Measurements from ENCODE around the genes IFIT5 and ANKRD1.

GRCh38 chr10:88968220-88968856 lies 15.8 kb upstream of the ACTA2 start:
- PRO-cap, 3 experiments, result peak in 2 of 3 experiments; most common plus-strand start chr10:88968773 (in 1); most common minus-strand start chr10:88968631 (in 2)

- PRO-cap, 3 experiments, result no peak in any of the 3 experiments
These were observed 10.4 kb upstream of the FAS start for GRCh38 chr10:88980169-88980674.

DNA sequence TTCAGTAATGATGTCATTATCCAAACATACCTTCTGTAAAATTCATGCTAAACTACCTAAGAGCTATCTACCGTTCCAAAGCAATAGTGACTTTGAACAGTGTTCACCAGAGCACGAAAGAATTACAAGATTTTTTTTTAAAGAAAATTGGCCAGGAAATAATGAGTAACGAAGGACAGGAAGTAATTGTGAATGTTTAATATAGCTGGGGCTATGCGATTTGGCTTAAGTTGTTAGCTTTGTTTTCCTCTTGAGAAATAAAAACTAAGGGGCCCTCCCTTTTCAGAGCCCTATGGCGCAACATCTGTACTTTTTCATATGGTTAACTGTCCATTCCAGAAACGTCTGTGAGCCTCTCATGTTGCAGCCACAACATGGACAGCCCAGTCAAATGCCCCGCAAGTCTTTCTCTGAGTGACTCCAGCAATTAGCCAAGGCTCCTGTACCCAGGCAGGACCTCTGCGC lies 699 bp upstream of the FAS start:
- PRO-cap, 3 experiments, result peak in 3 of 3 experiments; most common plus-strand start position 417 of the sequence (in 3); most common minus-strand start position 222 of the sequence (in 1)

DNA sequence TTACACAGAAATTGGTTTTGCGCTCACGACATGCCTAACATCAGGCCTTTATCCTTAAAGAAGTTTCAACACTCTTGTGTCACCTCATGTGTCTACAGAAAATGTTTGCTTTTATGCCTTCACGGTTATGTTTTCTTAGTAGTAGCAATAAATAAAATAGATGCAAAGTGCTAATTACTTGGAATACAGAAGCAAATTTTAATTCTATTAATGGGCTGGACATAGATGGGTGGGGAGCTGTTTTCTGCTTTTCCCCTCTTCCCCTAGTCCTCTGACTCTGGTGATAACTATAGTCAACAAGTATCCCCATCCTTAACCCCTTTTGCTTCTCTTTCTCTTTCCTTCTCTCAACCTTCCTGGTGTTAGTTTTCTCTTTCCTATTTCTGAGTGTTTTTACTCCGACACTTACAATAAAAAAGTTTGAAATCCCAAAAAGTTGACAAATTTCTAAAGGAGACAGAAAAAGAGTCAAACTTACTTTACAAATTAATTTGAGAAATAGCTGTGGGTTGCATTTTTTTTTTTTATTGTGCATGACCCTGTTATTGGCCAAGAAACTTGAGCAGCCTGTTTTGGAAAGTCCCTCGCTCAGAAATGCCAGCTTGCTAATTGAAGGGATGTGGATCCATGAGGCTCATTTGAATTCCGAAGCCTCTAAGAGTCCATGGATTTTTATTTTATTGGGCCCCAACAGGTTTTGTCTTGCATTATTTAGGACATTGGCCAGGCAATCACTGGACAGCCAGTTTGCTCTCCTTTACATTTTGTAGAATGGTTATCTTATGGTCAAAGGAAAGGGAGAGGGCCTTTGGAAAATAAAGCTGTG lies 2.4 kb downstream of the FAS start:
- PRO-cap, 3 experiments, result peak in 2 of 3 experiments; most common plus-strand start position 637 of the sequence (in 2)

DNA sequence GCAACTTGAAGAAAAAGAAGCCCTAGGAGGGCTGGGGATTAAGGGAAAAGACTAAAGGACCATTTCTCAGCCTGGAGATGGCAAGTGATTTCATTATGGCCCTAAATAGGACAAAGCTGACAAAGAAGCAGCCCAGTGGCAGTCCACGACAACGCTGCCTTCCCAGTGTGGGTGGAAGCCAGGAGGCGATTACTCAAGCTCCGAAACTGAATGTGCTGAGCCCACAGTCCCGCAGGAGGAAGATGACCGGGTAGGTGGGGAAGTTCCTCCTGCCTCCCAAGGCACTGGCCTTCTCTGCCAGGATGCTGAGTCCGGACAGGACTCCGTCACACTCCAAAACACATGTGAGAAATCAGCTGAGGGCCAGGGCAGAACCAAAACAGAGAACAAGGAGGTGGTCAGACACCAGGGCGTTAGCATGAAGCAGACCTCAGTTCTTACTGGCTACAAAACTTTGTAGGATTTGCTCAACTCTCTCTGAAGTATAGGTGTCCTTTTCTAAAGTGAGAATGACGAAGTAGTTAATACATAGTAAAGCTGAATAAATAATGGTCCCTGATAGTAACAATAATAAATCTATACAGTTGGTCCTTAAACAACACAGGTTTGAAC lies 16.1 kb downstream of the LIPA start:
- PRO-cap, 3 experiments, result peak in 1 of 3 experiments; most common plus-strand start position 401 of the sequence (in 1)

GRCh38 chr10:89284001-89284693 lies 17.7 kb upstream of the IFIT2 start:
- PRO-cap, 3 experiments, result no peak in any of the 3 experiments

GRCh38 chr10:89338884-89340257 lies 11.6 kb downstream of the IFIT3 start:
- PRO-cap, 3 experiments, result no peak in any of the 3 experiments

- PRO-cap, 3 experiments, result peak in 3 of 3 experiments; most common plus-strand start chr10:89414747 (in 3); most common minus-strand start chr10:89414519 (in 2)
These were observed at the start of gene IFIT5 for GRCh38 chr10:89413904-89414924. Gene IFIT5 (plus strand): TSS chr10:89414568.

GRCh38 chr10:90918661-90919349 lies 2.1 kb downstream of the ANKRD1 start:
- PRO-cap, 3 experiments, result no peak in any of the 3 experiments

DNA sequence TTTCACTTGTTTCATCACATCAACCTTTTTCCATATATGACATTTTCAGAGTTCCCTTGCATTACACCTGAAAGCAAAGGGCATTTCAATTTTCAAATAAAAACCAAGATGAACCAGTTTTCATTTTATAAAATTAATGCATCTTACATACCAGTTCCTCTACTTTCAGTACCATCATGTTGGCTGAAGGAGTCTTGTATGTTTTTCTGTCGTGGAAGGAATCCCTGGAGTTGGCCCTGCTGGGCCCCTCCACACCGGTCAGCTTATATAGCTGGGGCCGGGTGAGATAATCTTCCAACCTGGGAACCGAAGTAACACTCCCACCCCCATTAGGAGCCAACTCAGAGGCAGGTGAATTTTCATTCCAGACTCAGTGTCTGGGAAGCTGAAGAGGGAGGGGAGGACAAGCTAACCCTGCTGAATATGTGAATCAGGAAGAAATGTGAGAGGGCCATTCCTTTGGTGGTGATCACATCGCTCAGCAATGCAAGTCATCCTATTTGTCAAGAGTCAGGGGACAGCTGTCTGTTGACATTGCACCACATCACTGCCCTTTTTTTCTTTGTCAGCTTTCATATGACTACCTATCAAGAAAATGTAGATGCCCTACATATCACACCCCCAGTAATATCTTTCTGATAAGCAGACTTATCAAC lies at the start of gene ANKRD1:
ANKRD1 (minus strand) TSS at position 238 of the 656 bp plus-strand sequence.
- PRO-cap, 3 experiments, result no peak in any of the 3 experiments

GRCh38 chr10:91243502-91244370 lies 23.3 kb downstream of the PCGF5 start:
- PRO-cap, 3 experiments, result no peak in any of the 3 experiments

- PRO-cap, 3 experiments, result no peak in any of the 3 experiments
These were observed 69.1 kb upstream of the HECTD2 start for GRCh38 chr10:91341016-91341457.

GRCh38 chr10:91614096-91614255 lies 18.9 kb downstream of the PPP1R3C start:
- PRO-cap, 3 experiments, result no peak in any of the 3 experiments

DNA sequence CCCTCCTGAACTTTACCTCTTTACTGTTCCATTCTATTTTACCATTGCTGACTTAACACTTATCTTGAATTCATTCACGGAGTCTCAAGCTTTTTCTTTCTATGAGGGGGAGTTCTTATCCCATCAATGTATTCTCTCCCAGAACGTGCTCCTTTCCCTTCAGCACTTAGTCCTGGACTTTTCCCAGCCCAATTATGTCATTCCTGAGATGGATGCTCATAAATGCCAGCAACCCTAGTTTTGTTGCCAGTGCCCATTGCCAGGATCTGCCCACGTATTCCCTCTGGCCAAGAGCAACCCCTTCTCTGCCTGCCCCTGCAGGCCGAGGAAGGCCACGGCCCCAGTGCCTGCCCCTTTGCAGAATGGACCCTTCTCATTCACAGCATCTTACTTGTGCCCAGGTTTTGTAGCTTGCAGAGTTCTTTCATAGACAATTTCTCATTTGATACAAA lies 67.4 kb upstream of the PPP1R3C start:
- PRO-cap, 3 experiments, result no peak in any of the 3 experiments

DNA sequence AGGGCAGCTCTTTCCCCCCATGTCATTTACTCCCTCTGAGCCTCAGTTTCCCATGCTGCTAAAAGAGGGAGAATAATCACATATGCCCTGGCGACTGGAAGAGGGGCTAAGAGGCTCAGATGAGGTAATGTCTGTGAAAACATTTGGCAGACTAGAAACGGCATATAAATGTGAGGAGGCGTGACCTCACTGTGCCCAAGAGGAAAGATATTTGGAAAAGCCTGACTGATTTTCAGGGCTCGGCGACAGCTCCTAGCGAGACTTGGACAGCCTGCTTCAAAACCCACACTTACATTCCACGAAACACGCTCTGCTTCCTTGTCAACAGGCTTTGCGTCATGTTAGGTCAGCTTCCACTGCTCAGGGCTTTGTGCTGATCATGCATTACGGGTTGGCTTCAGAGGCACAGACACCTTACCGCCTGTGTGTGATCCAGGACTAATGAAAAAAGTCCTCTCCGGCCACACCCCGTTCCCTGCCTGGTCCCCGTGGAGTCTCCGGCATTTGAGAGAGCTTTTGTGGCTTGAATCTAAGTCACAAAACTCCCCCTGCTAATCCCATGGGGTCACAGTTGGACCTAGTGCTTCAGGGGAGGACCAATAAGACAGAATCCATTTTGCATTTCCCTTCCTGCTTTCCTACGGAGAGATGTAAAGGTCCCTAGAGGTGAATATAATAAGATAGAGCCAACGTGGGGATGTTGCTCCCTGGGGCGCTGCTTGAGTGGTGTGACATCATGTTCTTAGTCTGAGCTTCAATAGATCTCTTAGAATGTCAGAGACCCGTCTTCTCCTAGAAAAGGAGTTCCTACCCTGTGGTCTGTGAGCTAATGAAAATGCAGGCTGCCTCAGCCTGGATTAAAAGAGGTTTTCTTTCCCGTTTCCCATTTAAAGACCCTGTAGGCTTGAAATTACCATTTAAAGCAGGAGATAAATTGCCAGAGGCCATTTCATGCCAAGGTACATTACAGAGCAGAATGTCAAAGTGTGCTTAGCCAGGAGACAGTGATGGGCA lies 25.5 kb downstream of the FGFBP3 start:
- PRO-cap, 3 experiments, result peak in 1 of 3 experiments; most common plus-strand start position 384 of the sequence (in 1); most common minus-strand start position 291 of the sequence (in 1)

DNA sequence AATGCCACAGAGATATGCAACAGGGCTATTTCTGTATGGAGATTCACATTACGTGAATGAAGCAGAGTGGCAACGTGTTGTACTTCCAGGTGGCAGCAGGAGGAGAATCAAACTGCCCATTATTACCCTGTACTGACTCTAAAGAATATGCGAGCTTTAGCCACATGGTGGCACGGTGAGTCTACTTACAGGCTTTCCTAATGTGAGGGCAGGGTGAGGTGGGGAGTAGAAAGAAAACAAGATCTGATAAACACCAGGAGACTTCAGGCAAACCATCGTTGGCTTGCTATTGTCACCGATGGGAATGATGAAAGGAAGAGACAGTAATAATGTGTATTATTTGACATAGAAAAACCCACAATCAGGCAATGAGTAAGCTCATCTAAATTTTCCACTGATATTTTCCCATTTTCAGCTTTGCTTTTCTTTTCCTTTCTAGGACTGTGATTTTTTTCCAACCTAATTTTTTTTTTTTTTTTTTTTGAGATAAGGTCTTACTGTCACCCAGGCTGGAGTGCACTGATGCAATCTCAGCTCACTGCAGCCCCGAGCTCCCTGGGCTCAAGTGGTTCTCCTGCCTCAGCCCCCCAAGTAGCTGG lies 164.3 kb downstream of the BTAF1 start:
- PRO-cap, 3 experiments, result no peak in any of the 3 experiments

DNA sequence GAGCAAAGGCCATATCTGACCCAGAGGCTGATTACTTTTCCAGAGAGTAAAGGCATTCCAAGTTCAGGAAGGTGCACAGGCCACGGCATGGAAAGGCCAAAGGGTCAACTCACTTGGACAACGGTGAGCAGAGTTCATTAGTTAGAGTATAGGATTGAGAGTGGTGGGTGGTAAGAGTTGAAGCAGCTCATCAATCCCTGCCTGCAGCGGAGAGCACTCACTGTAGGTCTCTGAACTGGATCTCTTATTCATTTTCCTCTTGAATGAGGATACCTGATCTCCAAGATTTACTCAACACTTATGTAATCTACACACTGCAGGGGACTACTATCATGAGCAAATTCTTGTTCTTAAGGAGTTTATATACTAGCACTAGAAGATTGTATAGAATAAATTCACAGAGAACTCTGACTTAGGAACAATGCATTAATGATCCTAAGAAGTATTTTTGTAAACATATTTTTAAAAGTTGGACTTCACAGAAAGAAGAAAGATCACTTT lies 168.6 kb downstream of the CPEB3 start:
- PRO-cap, 3 experiments, result peak in 2 of 3 experiments; most common minus-strand start position 232 of the sequence (in 2)

DNA sequence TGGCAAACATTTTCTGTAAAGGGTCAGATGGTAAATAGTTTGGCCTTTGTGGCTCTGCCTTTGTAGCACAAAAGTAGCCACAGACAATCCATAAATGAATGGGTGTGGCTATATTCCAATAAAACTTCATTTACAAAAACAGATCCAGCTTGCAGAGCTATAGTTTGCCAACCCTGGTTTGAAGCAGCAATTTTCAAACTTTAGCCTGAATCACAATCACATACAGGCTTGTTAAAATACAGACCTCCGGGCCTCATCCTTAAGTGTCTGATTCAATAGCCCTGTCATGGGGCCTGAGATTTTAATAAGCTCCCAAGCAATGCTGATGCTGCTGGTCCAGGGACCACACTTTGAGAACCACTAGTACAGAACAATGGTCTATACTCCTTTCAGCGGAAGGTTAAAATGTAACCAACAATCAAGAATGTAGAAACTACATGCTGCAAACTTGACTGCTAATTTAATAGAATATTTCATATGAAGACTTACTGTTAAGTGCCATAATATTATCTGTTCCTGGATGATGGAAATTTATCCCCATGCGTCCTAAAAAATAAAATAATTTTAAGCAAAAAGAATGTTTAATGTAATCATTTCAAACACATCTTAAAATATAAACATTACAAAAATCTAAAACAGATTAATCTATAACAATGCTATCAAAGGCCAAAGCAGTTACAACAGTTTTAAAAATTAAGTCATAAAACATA lies 110.2 kb downstream of the CPEB3 start:
- PRO-cap, 3 experiments, result no peak in any of the 3 experiments

- PRO-cap, 3 experiments, result no peak in any of the 3 experiments
These were observed 74.3 kb downstream of the CPEB3 start for GRCh38 chr10:92216408-92217170.

DNA sequence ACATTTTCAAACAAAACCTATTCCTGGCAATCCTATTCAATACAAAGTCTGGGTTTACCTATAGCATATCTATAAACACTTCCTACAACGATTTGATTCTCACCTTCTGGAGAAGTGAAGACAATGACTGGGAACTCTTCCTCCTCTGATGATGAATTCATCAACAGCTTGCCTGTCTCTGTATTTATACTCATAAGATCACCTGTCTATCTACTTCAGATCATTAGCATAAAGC lies 32.8 kb downstream of the IDE start:
- PRO-cap, 3 experiments, result no peak in any of the 3 experiments